Vein endothelial cell (primary cell): ENCODE results near the genes ENTREP2, GOLGA8T, GOLGA8R, GOLGA8O and GREM1.

DNA sequence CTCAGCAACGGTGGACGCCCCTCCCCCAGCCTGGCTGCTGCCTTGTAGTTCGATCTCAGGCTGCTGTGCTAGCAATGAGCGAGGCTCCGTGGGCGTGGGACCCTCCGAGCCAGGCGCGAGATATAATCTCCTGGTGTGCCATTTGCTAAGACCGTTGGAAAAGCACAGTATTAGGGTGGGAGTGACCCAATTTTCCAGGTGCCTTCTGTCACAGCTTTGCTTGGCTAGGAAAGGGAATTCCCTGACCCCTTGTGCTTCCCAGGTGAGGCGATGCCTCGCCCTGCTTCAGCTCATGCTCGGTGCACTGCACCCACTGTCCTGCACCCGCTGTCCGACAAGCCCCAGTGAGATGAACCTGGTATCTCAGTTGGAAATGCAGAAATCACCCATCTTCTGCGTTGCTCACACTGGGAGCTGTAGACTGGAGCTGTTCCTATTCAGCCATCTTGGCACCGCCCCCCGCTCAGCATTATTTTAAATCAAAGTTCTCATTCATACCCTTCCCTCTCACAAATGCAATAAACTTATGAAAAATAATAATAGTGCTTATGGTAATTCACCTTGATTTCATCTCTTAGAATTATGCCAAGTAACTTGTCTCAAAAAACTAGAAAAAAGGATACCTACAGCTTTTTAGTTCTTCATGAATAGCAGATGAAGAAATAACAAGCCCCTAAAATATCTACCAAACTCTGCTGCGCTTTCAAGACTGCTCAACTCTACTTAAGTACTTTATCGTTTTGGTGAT, 61.5 kb upstream of the OCA2 start:
- CAGE, long polyA plus RNA, result no peak

DNA sequence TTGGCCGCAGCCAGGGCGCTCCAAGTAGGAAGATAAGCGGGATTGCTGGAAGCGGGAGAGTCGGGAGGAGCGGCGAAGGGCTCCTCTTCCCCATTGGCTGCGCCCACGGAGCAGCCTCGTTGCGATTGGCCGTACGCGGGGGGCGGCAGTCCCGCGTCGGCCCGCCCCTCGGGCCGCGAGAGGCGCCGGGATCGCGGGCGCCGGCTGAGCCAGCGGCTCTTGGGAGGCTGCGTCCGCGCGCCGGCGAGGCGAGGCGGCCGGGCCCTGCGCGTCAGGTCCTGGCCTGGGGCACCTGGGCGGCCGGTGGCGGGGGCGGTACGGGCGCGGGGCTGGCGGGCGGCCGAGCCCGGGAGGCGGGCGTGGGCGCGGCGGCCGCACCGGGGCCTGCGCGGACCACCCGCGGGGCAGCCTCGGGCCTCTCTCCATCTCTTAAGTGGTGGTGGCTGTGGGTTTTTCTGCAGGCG, 35.9 kb downstream of the GOLGA6L25 start:
- CAGE, long polyA plus RNA, result no peak

- CAGE, long polyA plus RNA, result no peak
Observed at GRCh38 chr15:28919072-28919764, 33.4 kb downstream of the APBA2 start.

GRCh38 chr15:28948930-28949329, 63.2 kb downstream of the APBA2 start:
- CAGE, long polyA plus RNA, result no peak

GRCh38 chr15:29570854-29571479, at the start of gene ENTREP2:
Gene ENTREP2, minus strand, starts transcription at chr15:29570979.
- CAGE, long polyA plus RNA, result no peak

- CAGE, long polyA plus RNA, result no peak
Observed at GRCh38 chr15:29686993-29687732, 116.4 kb upstream of the ENTREP2 start.

DNA sequence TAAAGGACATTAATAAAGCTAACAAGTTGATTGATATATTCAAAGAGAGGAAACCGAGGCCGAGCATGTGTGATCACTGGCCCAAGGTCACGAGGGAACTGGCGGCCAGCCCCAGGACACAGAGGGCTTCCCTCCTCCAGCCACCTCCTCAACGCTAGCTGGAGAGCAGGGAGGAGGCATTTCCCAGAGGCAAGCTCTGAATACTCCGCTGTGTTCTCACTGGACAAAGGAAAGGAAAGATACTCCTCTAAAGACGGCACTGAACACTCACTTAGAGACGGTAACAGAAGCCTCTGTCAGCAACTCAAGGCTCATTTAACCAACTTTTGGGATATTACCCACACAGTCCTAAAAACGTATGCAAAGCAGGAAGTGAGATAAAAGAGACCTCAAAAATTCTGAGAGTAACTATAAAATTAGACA, 48.6 kb upstream of the TJP1 start:
- CAGE, long polyA plus RNA, result no peak

DNA sequence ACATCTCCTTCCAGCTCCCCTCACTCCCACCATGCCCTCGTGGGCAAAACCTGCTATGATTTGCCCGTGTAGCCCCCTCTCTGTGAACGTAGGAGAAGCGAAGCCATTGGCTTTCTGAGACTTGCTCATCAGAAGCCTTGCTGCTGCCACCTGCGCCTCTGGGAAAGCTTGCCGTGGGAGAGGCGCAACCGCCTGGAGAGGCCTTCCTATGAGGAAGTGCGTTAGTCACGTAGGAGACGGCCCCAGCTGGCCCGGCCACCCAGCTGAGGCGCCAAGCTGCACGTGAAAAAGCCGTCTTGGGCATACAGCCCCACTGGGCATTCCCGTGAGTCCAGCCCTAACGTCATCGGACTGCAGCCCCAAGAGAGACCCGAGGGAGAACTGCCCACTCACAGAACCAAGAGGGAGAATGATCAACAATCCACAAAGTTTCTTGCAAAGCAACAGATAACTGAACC, 49.1 kb upstream of the TJP1 start:
- CAGE, long polyA plus RNA, result no peak

DNA sequence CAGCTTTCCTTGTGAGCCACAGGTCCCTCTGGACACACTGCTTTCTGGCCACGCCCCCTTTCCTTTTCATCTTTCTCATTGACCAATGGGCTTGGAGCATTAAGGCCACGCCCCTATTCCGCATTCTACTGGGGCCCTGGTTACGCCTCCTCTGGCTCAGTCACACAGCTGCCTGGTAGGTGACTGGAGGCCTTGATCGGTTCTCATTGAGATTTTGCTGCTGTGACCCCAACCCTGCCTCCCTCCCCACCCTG, at the start of gene GOLGA8T:
TSS of gene GOLGA8T (plus strand) at position 159 of the 254 bp plus-strand sequence.
- CAGE, long polyA plus RNA, result no peak

- CAGE, long polyA plus RNA, result no peak
Observed at GRCh38 chr15:30414209-30414433, at the start of gene GOLGA8R. Gene GOLGA8R, minus strand, starts transcription at chr15:30414260.

DNA sequence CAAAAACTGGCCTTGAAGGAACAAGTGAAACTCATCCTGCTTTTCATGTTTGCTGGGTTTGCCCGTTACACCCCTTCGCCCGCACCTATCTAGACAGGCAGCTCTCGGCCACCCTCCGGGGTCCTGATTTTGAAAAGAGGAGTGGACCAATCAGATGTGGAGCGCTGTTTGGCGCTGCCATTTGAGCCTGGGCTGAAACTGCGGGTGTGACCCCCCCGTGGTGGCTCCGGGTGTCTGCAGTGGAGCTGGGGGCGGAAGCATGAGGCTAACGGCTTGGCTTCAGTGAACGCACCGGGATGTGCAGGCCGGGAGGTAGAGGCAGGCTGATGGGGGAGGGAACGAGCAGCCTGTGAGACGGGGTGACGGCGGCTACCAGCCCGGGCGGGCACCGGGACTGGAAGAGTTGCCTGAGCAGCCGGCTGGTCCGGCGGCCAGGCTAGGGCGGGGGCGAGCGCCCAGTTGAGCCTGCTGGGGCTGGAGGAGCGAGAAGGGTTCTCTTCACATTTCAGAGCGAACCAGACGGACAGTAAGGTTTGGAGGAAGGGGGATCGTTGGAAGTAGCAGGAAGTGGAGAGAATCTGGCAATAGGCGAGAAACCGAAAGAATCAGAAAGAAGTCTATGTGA, 22.2 kb downstream of the GOLGA8H start:
- CAGE, long polyA plus RNA, result no peak

DNA sequence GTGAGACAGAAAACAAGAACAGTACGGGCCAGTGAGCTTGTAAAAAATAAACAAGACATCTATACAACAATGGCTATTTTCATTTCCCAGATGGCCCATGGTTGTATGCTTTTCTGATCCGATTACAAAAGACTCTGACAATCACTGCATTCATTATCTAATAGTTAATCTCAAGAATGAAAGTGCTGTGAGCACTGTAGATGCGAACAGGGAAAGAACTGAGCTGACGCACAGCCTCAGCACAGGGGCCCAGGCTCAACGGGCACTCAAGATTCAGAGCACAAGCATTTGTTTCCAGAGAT, 6.9 kb downstream of the MTMR10 start:
- CAGE, long polyA plus RNA, result no peak

- CAGE, long polyA plus RNA, result no peak
Observed at GRCh38 chr15:30990163-30990871, 1.1 kb downstream of the MTMR10 start.

- CAGE, long polyA plus RNA, result no peak
Observed at GRCh38 chr15:31080299-31081085, 21.0 kb downstream of the TRPM1 start.

DNA sequence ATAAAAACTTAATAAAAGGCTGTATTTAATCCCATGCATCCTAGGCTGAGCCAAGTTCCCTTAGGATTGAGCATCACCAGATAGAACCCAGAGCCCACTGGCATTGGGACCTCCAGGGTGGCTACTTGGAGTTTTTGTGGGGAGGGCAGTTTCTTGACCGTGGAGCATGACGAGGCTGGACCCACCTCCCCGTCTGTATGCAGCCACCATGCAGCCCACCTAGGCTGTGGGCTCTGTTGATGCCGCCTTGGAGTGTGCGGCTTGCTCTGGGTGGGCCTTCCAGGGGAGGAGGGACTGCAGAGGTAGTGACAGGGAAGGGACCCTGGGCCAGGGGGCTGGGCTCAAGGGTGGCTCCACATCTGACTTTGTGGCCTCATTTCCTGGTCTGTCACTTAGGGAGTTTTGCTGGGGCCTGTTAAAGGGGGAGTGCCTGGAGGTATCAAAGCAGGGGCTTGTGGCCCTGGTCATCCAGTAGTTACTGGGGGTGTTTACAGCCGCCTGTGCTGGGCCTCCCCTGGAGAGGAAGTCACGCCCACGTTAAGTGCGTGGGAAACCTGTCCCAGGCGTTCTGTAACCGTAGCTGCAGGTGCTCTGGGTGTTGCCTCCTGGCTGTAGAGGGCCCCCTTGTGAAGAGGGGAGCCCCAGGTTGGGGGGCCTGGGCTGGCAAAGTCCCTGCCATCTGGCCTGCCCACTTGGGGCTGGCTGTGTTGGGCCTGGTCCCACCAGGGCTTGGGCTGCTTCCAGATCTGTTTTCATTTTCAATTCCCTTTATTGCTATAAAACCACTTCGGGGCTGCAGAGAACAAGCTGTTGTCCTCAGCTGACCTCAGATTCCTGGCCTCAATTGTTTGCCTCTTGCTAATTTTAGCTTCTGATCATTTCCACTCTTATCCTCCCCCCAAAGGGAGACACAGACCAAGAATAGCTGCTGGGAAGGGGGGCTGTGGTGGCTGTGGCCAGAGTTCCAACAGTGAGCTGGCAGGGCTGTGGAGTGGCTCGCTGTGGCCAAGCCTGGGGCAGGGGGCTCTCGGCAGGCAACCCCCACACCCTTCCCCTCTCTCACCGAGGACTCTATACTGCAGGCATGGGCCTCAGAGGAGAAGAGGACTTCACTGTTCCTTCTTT, 26.5 kb downstream of the KLF13 start:
- CAGE, long polyA plus RNA, result no peak

DNA sequence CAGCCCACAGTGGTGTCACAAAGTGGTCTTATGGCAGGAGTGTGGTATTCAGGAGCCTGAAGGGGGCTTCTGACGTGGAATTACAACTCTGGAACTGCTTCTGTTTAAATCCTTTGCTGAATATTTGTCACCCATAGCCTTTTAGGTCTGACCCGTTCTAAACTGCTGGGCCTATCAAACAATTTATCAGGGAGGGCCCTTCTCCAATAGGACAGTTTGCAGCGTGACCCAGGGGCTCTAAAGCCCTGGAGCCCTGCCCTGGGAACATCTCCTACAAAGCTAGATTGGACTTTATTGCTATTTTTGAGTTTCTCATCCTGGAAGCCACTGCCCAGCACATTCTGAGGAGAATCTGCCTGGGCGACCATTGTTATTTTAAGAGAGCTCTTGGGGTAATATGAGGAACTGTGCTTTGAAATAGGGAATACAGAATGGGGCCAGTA, 35.5 kb downstream of the KLF13 start:
- CAGE, long polyA plus RNA, result no peak

DNA sequence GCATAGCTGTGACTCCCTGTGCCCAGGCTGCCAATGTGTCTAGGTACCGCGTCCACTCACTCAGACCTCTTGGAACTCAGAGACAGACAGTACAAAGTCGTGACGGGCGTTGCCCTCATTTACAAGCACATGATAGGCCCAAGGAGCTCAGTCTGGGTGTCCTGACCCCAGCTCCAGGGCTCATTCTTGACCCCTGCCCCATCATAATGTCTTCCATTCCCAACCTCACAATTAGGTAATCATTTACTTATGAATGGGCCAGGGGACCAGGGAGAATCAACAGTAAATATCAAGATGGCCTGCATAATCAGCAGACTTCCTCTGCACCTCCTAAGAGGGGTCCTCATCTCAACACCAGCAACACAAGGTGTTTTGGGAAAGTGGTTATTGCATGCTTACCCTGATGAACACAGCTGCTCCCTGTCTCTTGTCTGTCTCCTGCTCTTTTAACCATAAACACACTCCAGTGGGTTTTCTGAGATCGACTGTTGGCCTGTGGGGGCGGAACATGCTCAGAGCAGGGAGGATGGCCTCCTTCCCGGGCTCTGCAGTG, 56.2 kb downstream of the KLF13 start:
- CAGE, long polyA plus RNA, result no peak

- CAGE, long polyA plus RNA, result no peak
Observed at GRCh38 chr15:32029859-32030198, 486 bp upstream of the CHRNA7 start.

DNA sequence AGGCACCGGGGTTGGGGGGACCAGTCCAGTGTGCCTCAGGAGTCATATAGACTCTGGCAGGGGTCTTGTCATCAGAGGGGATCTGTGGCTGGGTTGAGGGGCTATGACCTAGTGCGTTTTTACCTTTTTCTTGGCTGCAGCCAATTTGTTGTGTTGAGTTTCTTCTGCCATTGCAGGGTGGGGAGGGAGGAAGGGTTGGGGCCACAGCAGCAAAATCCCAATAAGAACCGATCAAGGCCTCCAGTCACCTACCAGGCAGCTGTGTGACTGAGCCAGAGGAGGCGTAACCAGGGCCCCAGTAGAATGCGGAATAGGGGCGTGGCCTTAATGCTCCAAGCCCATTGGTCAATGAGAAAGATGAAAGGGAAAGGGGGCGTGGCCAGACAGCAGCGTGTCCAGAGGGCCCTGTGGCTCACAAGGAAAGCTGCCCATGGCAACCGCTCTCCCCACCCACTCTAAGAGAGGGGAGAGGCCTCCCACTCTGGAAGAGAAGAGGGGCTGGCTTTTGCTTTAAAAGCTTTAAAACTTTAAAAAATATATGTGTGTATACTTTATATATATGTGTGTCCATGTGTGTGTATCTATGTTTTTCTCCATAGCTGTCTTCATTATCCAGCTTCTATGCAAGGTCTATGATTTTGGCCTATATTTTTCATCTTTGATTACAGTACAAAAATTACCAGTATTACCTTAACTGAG, at the start of gene GOLGA8O:
TSS of gene GOLGA8O (minus strand) at position 269 of the 699 bp plus-strand sequence.
- CAGE, long polyA plus RNA, result no peak

- CAGE, long polyA plus RNA, result no peak
Observed at GRCh38 chr15:32717469-32718375, at the start of gene GREM1. Gene GREM1, plus strand, starts transcription at chr15:32718004.